AG09319 (cell line): Measurements from ENCODE around the gene PTPN4.

- RRBS: 1% methylated on average over 37 of the region's 97 CpGs
Observed at GRCh38 chr2:119759247-119760616, at the start of gene PTPN4. TSS of gene PTPN4 (plus strand) at chr2:119759922.

- RRBS: no CpG with 5 or more reads among the region's 5 CpGs
Observed at GRCh38 chr2:120014461-120015004, 1.7 kb downstream of the EPB41L5 start.

GRCh38 chr2:120156170-120156507 lies 67.1 kb downstream of the TMEM185B start:
- RRBS: no CpG with 5 or more reads among the region's 6 CpGs

DNA sequence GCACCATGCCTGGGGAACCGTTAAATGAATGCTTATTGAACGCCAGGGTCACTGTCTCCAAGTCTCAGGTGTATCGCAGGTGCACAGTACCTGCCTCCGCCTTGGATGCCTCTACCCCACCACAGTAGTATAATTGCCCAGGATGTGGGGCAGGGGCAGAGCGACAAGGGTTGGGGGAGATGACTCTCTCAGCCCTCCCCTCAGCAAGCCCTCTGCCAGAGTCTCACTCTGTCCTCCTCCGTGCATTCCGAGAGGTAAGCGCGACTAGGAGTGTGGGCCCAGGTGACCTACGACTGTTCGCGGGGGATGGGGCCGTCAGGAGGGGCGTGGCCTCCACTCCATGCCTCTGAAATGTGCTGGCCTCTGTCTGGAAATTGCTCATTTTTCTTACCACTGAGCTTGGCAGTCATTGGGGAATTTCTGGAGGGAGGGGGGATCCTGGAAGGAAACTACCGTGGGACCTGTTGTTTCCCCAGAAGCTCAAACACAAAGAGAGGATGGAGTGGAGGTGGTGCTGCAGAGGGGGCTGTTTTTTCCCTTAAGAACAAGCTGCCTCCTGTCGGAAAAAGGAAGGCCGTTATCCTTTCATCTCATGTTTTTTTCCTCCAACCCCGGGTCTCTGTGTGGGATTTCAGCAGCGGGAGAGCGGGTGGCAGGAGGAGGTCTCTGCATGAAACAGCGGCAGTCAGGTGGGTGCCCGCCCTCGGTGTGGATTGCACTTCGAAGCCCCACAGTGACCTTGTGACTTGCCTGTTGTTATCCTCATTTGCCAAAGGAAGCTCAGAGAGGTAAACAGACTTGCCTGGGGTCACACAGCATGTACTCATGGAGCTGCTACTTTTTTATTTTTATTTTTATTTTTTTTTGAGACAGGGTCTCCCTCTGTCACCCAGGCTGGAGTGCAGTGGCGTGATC lies 13.0 kb upstream of the RALB start:
- RRBS: no CpG with 5 or more reads among the region's 25 CpGs

GRCh38 chr2:120251959-120252243 lies 751 bp upstream of the RALB start:
- RRBS: no CpG with 5 or more reads among the region's 7 CpGs

- RRBS: 2% methylated on average over 28 of the region's 59 CpGs
Observed at GRCh38 chr2:120344133-120344759, 1.7 kb upstream of the INHBB start.

DNA sequence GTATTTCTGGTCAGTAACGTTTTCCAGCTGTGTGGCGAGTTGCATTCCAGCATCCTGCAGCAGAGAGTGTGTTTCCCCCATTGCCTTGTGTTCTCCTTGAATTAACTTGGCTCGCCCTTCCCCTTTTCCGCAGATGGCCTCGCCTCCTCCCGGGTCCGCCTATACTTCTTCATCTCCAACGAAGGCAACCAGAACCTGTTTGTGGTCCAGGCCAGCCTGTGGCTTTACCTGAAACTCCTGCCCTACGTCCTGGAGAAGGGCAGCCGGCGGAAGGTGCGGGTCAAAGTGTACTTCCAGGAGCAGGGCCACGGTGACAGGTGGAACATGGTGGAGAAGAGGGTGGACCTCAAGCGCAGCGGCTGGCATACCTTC lies 3.0 kb downstream of the INHBB start:
- RRBS: no CpG with 5 or more reads among the region's 15 CpGs

DNA sequence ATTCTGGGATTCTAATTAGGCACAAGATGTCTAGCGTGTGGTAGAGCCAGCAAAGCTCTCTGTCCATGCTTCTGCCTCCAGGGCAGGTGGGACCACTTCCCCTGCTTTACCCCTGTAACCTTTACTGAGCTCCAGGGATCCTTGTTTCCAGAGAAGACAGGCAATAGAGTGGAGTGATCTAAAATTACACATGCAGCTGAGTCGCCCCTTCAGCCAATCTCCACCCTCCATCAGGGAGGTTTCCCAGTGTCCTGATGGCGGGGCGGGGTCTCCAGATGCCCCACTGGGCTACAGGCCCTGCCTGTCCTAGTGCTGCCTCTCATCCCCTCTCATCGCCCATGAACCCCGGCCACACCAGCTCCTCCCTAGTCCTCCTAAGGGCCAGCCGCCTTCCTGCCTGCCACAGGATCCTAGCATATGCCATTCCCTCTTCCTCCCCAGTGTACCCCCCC lies 144.2 kb upstream of the GLI2 start:
- RRBS: no CpG with 5 or more reads among the region's 7 CpGs

DNA sequence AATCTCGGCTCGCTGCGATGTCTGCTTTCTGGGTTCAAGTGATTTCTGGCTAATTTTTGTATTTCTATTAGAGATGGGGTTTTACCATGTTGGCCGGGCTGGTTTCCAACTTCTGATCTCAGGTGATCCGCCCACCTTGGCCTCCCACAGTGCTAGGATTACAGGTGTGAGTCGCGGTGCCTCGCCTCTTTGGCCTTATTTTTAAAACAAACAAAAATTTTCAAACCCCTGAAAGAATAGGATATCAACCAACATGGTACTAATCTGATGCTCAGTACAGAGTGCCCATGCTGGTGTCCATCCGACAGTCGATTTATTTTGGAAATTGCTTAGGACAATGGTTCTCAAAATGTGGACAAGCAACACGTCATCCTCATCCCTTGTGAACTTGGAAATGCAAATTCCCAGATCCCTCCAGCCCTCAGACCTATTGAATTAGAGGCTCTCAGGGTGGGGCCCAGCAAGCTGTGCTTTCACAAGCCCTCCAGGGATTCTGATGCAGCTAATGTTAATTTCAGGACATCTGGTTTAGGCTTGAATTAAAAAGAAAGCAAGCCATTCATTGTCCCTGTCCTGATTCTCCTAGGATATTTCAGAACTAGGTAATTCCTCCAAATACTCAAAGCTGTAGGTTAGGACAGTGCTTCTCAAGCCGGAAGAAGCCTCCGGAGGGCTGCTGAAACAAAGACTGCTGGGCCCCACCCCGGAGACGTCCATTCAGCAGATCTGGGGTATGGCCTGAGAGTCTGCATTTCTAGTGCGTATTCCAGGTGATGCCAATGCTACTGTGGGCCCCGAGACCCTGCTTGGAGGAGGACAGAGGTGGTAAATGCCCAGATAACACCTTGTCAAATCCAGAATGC lies 26.2 kb upstream of the GLI2 start:
- RRBS: no CpG with 5 or more reads among the region's 17 CpGs

- RRBS: 63% methylated on average over 2 of the region's 14 CpGs
Observed at GRCh38 chr2:121155425-121156250, 129.4 kb downstream of the TFCP2L1 start.

- RRBS: no CpG with 5 or more reads among the region's 5 CpGs
Observed at GRCh38 chr2:121273166-121273672, 11.8 kb downstream of the TFCP2L1 start.

- RRBS: 2% methylated on average over 9 of the region's 74 CpGs
Observed at GRCh38 chr2:121284111-121285055, 619 bp downstream of the TFCP2L1 start.

DNA sequence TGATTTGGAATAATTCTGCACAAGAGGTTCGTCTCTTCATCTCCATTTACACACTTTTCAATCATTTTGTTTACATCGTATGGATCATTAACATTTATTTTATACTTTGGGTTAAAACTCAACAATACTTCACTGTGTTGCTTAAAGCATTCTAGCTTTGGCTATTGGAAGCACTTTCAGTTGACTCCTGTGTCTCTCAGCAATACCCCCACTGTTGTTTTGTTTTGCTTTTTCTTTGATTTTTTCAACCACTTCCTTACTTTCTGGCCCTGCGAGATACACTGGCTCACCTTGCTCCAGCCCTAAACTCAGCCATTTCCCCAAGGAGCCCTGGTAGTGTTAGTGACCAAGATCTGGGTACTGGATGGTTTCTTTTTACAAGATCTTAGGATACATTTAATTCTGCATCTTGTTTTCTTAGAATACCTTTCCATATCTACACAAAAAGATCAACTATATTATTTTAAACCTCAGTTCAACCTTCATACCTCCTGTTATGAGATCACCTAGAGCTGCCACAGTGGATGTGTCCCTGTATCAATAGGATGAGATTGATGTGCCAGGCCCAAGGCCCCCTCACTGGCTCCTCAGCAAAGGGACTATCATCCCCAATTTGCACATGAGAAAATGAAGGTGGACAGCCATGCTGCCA lies 161.3 kb downstream of the CLASP1 start:
- RRBS: no CpG with 5 or more reads among the region's 3 CpGs

DNA sequence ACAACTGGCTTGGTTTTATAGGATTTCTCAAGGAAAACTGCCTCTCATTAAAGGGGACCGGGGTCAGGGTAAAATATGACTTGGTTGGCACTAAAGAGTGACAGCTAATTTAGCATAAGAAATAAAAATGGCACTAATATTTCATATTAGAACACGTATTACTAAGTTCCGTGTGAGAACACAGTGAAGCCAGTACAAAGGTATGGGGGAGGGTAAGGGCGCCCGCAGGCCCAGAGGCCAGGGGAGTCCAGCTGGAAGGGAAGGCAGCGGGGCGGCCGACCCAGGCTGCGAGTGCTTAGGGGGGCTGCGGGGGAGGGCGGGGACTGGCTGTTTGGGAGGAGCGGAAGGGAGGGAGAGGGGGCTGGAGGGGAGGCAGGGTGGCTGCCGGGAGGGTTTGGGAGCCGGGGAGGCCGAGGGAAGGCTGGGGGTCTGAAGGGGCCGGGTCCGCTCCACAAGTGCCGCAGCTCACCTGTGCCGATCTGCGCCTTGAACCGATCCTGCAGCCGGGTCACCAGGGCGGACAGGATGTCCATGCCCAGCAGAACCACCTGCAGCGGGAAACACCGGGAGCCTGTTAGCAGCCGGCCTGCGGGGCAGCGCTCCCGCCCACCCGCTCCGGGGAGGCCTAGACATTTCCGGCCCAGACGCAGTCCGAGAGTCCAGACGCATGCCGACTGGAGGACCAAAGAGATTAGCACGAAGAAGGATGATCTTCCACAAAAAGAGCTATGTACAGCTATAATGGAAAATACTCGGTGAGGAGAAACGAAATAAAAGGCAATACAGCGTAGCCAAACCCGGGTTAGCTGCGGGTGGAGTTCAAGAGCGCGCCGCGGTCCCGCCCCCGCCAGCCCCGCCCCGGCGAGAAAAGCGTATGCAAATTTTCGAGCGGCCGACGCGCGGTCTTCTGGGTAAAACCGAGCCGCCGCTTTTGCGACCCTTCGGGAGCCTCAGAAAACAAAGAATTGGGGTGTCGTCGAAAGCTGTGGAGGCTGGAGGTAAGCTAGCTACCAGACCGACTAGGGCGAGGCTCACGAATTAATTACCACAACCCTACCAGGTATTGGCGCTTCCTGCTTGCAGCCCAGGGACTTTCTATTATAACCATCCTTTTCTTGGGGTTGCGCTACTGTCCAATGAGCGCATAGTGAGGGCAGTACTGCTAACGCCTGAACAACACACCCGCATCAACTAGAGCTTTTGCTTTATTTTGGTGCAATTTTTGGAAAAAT lies 119.1 kb downstream of the CLASP1 start:
- RRBS: 2% methylated on average over 21 of the region's 73 CpGs

- RRBS: no CpG with 5 or more reads among the region's 7 CpGs
Observed at GRCh38 chr2:122239284-122239700, 483.8 kb downstream of the TSN start.

DNA sequence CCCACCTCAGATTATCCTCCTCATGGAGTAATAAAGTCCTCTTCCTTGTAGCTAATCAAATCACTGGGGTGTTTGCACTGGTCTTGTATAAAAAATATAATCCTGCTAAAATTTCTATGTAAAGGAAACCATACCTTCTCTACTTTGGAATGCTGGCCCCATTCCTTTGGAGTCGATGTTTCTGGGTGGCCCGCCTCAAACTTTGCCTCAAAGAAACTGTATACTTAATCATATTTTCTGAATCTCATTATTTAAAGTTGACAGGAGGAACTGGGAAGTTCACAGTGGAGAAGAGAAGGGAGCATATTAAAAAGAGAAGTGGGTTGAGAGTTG lies 790.6 kb downstream of the TSN start:
- RRBS: no CpG with 5 or more reads among the region's 2 CpGs

GRCh38 chr2:122748356-122748995 lies 993.0 kb downstream of the TSN start:
- RRBS: no CpG with 5 or more reads among the region's 5 CpGs

DNA sequence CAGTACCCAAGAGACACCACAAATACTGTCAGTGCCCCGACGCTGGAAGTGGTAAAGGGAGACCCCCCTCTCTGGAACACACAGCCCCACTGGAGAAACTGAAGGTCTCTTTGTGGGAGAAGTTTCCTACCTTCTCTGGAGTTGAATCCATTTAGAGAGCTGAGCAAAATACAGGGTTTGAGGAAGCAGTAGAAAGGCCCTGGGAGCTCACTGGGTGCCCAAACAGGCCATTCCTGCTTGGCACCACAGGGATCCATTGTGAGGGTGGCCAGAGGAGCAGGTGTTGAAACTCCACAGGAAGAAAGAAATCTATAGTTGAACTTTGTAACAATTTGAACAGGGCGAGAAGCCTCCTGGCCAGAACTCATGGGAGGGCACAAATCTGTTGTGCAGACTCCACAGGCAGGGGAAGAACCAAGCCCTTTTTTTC lies 1052.8 kb downstream of the TSN start:
- RRBS: no CpG with 5 or more reads among the region's 3 CpGs

DNA sequence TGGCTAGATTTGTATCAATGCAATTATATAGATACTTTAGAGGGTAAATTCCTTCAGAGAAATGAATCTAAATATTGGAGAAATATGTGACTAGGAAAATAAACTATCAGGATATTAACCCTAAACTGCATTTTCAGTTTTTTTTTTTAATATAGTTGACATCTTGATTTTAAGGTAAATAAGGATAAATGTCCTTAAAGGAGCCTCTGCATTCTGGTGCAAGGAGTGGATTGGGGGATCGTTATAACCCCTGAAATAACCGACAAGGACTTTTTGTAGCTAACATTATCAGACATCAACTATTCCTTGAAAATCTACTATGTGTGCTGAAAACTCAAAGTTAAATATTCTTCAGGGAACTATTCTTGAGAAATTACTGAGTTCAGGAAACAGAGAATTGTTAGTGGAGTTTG lies 4.0 kb upstream of the CNTNAP5 start:
- RRBS: no CpG with 5 or more reads among the region's 2 CpGs

DNA sequence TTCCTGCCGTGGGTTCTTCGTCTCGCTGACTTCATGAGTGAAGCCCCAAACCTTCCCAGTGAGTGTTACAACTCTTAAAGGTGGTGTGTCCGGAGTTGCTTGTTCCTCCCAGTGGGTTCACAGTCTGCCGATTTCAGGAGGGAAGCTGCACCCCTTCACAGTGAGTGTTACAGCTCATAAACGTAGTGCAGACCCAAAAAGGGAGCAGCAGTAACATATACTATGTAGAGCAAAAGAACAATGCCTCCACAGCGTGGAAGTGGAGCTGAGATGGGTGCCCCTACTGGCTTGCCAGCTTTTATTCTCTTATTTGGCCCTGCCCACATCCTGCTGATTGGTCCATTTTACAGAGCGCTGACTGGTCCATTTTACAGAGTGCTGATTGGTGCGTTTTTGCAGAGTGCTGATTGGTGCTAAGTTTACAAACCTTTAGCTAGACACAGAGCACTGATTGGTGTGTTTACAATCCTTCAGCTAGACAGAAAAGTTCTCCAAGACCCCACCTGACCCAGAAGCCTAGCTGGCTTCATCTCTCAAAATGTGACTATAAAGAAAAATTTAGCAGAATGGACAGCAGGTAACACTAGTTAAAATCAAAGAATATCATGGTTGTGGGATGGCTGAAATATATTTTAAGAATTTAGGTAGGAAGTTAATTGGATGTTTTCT lies 991.0 kb upstream of the GYPC start:
- RRBS: no CpG with 5 or more reads among the region's 9 CpGs